Diencephalon (tissue), 2 donors: ENCODE results near the gene CHST15.

DNA sequence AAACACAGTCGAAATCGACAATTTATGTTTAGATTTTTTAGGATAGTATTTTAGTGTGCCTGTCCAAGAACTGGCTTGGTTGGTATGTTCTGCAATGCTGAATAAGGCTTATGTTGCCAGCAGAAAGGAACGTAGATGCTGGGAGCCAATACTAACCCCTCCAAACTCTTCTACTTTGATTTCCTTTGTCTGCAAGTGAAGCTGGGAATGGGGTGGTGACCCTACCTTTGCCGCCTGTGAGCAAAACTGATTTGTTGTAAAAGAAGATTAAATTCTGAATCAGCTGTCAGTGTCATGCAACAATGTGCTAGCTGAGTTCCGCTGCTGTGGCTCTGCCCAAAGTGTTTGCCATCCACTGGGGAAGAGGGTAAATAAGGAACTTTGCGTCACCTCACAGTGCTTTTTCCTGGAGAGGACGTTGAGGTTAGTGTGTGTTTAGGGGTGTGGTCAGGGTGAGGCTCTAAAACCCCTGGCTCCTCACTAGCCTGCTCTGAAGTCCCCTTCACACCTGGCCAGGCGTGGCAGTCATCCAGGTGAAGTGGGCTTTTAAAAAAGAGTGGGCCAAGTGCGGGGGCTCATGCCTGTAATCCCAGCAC, 44.4 kb downstream of the TACC2 start:
- RAMPAGE, long total RNA: no peak

GRCh38 chr10:122060252-122060515, 71.2 kb downstream of the TACC2 start:
- RAMPAGE, long total RNA: no peak

GRCh38 chr10:122150119-122150673, 120.9 kb upstream of the BTBD16 start:
- RAMPAGE, long total RNA: no peak

- RAMPAGE, long total RNA: no peak
Observed at GRCh38 chr10:122172412-122172934, 98.6 kb upstream of the BTBD16 start.

DNA sequence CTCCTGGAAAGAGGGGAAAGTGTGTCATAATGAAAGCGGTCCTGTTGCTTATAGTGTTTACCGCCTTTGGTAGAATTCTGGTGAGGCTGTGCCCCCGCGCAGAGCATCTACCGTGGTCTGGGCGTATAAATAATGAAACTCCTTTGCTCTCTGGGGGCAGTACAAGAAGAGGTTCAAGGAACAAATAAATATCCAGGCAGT, 978 bp downstream of the PLEKHA1 start:
- RAMPAGE, long total RNA: no peak

DNA sequence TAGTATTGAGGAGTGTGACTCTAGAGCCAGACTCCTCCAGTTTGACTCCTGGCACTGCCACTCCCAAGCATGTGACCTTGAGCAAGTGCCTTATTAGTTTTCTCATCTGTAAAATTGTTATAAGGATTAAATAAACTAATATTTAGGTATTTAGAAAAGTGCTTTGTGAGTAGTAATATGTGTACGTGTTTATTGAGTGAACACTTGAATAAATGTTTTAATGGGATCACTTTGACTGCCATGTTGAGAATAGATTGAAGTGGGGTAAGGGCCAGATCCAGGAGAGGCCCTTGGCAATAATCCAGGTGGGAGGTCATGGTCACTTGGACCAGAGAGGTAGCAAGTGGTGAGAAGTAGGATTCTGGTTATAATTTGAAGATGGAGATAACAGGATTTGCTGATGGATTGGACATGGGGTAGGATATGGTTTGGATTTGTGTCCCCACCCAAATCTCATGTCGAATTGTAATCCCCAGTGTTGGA, 6.4 kb downstream of the PLEKHA1 start:
- RAMPAGE, long total RNA: no peak

GRCh38 chr10:122462942-122463540, 1.7 kb downstream of the HTRA1 start:
- RAMPAGE, long total RNA: no peak

DNA sequence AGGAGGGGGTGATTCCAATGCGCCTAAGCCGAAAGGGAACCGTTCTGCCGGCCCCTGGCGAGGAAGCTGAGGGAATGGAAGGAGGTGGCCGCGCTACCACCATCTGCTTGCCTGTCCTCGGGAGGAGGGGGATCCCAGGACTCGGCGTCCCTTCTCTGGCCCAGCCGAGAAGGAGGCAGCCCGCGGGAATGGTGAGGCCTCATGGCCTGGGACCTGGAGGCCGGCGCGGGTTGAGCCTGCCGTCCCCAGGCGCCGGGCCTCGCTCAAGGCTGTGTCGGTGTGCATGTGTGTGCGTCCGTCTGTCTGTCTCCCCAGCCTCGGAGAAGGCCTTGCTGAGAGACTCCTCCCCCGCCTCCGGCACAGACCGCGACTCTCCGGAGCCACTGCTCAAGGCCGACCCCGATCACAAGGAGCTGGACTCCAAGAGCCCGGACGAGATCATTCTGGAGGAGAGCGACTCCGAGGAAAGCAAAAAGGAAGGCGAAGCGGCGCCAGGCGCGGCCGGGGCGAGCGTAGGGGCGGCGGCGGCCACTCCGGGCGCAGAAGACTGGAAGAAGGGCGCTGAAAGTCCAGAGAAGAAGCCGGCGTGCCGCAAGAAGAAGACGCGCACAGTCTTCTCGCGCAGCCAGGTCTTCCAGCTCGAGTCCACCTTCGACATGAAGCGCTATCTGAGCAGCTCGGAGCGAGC, 1.1 kb downstream of the HMX3 start:
- RAMPAGE, long total RNA: no peak

- RAMPAGE, long total RNA: no peak
Observed at GRCh38 chr10:123157920-123158371, 3.7 kb downstream of the BUB3 start.

- RAMPAGE, long total RNA: no peak
Observed at GRCh38 chr10:123241156-123242376, 87.4 kb downstream of the BUB3 start.

GRCh38 chr10:124074468-124075087, 18.8 kb downstream of the CHST15 start:
- RAMPAGE, long total RNA: no peak

DNA sequence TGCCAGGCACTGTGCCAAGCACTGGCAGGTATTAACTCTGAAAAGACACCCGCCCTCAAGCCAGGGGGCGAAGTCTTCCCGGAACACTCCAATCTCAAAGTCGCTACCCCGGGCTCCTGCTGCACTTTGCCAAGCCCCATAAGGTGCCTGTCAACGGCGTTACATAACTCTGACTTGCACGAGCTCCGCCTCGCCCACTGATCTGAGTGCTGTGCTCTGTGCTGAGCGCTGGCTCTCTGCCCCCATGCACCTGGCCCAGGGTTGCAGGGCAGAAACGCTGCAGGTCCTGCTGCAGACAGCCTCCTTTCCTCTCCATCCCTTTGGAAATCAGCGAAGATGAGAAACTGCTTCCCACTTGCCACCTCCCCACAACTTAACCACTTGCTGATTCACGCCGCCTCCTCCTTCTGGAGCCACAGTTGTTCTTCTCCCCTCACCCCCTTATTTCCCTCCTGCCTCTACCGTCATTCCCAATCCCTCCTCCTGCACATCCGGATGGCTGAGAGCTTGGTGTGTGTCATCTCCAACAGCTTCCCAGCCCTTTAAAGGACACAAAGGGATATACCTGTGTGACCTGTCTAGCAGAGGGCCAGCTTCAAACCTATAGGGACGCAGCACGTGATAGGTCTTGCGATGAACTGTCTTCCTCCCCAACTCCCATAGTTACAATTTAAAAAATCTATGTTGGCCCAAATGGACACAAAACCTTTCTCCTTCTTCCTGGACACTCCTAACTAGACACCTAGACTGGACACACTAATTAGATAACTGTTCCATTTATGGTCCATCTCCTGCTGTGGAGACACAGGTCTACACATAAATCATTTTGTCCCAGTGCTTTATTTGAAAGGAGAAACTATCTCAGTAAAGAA, 5.0 kb downstream of the CHST15 start:
- RAMPAGE, long total RNA: no peak

- RAMPAGE, long total RNA: no peak
Observed at GRCh38 chr10:124091740-124092159, 1.6 kb downstream of the CHST15 start.

DNA sequence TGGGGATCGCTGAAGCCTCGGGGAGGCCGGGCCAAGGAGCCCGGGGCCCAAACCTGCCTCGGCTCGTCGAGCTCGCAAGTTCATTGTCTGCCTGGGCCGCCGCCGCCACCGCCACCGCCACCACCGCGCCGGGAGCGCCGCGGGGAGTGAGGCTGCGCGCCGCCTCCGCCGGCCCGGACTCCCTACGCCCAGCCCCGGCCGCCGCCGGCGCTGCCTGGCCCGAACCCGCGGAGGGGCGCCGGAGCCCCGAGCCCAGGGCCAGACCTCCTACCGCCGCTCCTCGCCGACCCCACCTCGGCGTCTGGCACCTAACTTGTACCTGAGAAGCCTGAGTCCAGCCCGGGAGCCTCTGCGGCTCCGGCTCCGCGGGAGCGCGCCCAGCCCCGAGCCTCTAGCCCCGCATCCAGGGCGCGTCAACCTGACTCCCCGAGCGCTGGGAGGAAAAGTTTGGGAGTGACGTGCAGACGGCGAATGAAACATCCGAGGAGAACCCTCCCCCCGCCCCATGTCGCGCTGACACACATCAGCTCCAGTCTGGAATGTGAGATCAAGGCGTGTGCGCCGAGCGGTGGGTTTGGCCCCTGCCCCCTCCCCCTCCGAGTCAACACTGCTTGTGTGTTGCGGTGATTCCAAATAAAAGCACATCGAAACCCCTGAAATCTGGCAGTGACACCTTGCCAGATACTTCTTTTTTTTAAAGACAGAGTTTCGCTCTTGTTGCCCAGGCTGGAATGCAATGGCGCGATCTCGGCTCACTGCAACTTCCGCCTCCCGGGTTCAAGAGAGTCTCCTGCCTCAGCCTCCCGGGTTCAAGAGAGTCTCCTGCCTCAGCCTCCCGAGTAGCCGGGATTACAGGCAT, at the start of gene CHST15:
Gene CHST15 (minus strand): TSS at position 449 of the 859 bp plus-strand sequence.
- RAMPAGE, long total RNA: start-site peak on the minus strand centred at position 400 of the sequence, 42 bp wide, 42 and 52 reads in 2 replicates

DNA sequence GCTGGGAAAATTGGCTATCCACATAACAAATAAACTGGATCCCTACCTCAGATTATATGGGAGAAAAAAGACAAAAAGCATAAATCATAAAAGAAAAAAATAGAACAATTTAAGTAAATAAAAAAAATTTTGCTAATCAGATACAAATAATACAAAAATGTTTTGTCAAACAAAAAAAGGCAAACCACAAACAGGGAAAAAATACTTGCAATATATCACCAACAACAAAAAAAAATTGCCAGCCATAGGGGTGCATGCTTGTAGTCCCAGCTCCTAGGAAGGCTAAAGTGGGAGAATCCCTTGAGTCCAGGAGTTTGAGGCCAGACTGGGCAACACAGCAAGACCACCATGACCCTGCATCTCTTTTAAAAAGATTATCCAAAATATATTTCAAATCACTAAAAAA, 43.1 kb upstream of the CHST15 start:
- RAMPAGE, long total RNA: no peak

GRCh38 chr10:124143468-124144052, 50.2 kb upstream of the CHST15 start:
- RAMPAGE, long total RNA: no peak

- RAMPAGE, long total RNA: no peak
Observed at GRCh38 chr10:124290303-124290845, 128.3 kb downstream of the OAT start.

- RAMPAGE, long total RNA: no peak
Observed at GRCh38 chr10:124565469-124566365, 104.1 kb downstream of the LHPP start.

DNA sequence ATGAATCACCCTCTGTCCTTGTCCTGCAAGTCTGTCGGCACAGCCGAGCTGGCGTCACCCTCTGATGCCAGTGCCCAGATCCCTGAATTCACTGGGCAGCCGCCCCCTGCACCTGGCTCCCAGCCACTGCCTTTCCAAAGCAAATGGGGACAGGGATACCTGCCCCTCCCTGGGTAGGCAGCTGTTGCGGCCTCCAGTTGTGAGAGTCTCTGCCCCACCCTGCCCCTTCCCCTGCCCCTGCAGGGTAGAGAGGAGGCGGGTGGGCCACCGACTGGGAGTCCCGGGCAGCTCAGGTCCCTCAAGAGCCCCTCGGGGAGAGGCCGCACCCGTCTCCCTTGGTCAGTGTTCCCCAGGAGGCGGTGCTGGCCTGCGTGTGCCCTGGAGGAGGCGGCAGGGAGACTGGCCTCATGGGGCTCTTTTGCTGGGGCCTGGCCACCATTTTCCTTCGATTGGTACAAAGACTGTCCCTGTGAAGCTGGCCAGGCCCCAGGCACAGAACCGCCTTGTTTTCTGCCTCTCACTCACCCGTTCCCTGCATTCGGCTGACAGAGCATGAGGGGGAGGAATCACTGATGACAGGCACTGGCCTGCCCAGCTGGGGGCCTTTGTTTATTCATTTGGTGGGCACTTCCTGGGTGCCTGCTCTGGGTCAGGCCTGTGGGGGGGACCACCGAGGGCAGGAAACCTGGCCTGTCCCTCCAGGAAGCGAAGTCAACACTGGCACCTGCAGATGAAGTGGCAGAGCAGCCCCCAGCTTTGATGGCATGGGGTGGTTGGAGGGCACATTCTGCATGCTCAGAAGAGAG, 139.3 kb downstream of the FAM53B start:
- RAMPAGE, long total RNA: no peak

DNA sequence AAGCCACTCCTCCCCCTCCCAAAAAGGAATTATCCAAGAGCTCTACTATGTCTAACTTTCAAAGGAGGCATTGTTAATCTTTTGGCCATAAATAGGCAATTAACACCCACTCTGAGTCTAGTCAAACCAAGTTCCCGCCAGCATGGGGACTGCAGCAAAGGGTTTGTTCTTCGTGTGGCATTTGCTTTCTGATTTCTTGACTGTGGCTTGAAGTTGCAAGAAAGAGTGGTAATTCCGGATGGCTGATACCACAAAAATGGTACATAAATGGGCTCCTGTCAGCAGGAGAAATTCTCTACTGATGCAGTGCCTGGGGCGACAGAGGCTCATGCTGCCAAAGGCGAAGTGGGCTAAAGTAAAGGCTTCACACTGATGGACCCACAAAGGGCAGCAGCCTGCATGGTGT, 72.4 kb downstream of the FAM53B start:
- RAMPAGE, long total RNA: no peak